Hematopoietic multipotent progenitor cell (in vitro differentiated cells): Measurements from ENCODE around the gene TPCN2.

DNA sequence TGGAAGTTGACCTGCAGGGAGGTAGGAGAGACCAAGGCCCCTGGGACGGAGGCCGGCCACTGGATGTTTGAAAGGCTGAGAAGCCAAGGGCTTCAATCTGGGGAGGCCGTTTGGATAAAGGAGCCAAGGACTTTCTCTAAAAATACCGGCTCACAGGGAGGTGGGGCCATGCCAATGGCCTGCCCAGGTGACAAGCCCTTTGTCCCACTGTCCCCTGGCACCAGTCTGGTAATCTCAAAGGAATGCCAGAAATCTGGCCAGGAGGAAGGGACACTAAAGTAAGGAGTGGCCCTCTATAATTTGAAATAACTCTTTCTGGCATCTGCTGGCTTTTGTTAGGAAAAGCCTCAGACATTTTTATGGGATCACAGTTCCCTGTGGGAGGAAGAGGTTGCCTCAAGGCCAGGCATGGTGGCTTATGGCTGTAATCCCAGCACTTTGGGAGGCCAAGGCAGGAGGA lies 1.8 kb upstream of the CHKA start:
- CAGE, long polyA plus RNA, result no peak

DNA sequence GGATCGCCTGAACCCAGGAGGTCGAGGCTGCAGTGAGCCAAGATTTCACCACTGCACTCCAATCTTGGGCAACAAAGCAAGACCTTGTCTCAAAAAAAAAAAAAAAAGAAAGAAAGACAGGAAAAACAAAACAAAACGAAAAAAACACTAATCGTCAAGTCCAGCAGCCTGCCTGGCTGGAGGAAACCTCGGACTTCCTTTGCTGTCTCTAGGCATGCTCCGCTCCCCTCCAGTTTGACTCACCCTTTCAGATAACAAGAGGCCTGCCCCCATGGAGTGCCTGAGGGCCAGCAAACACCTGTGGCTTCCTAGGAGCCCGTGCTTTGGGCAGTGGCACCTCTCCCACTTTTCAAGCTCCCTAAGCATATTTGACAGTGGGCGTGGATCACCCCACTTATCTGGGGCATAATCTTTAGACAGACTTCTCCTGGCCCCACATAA lies 28.9 kb upstream of the CHKA start:
- CAGE, long polyA plus RNA, result no peak

DNA sequence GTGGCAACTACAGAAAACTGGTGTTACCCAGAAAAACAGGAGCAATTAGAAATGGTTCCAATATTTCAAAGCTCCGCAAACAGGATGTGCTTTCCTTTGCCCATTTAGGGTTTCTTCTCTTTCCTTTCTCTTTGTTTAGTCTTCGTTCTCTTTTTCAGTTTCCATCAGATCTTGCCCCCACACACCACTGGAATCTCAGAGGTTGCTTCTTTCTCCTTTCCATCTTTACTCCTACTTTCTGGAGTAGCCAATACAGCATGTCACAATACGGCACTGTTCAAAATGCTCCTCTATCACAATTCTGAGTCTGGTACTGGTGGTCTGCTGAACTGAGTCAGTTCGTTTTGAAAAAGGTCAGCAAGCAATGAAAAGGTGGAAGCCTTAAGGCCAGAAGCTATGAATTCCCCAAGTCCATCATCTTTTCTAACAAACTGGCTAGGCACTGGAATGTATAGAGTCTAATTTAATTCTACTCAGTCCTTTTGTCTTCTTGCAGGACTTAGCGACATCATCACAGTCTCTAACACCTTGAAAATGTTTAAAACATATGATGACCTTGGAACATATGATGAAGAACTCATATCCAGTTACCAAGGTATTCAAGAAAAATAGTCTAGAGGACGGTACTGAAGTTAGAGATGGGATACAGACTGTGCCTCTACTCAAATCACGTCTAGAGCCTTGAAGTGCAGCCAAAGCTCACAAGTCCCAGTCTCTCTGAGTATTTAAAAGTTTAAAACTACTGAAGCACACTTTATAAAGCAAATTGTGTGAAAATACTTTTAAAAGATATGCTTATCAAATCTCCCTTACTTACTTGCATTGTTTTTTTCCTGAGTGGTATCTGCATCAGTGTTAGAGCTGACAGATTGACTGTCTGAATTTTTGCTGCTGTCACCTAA lies 45.2 kb upstream of the CHKA start:
- CAGE, long polyA plus RNA, result no peak

- CAGE, long polyA plus RNA, result no peak
These were observed 10.6 kb upstream of the C11orf24 start for GRCh38 chr11:68282177-68282902.

GRCh38 chr11:68480625-68481163 lies 20.1 kb downstream of the PPP6R3 start:
- CAGE, long polyA plus RNA, result no peak

DNA sequence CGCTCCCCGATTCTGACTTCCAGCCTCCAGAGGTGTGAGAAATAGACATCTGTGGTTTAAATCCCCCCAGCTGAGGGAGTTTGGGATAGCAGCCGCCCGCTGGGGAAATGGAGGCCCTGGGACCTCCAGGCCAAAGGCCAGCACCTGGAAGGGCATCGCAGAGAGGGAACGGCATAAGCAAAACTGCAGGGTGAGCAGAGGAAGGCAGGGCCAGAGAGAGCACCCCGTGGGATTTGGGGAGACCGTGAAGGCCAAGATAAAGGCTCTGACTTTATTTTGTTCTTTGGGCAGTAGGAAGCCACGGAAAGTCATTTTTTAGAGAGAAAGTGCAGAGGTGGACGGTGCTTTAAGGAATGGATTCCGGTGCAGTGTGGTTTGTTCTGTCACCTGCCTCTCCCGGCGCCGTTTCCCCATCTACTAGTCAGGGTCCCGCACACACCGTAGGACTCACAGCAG lies 23.8 kb upstream of the GAL start:
- CAGE, long polyA plus RNA, result no peak

GRCh38 chr11:68781600-68782298 lies 30.4 kb upstream of the TESMIN start:
- CAGE, long polyA plus RNA, result no peak

- CAGE, long polyA plus RNA, result no peak
These were observed 44.9 kb downstream of the CPT1A start for GRCh38 chr11:68796808-68797318.

- CAGE, long polyA plus RNA, result no peak
These were observed 5.9 kb downstream of the CPT1A start for GRCh38 chr11:68835690-68836334.

GRCh38 chr11:68855091-68856089 lies 13.7 kb upstream of the CPT1A start:
- CAGE, long polyA plus RNA, result no peak

DNA sequence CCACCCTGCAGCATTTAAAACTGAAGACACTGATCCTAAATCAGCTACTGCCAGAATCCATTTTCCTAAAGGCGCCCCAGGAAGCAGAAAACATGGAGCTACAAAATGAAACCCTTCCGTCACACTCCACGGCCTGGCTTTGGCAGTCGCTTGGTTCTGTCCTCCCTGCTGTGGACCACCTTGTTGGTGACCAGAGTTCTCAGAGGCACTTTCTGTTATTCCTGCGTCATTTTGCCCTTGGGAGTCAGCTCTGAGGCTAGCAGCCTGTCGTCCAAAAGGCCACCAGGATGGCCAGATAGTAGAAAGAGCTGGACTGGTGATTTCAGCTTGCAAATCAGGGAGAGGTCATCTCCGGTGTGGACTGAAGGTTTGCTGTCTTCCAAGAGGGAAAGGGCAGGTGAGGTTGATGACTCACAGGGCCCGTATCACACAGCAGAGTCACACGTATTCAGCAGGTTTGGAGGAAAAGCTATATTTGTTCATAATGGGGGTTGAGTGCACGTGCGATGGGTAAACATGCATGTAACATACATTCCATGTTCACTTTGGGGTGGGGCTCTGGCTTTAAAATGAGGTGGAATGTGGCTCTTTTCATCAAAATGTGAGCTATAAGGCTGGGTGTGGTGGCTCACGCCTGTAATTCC lies 25.7 kb downstream of the MRPL21 start:
- CAGE, long polyA plus RNA, result no peak

DNA sequence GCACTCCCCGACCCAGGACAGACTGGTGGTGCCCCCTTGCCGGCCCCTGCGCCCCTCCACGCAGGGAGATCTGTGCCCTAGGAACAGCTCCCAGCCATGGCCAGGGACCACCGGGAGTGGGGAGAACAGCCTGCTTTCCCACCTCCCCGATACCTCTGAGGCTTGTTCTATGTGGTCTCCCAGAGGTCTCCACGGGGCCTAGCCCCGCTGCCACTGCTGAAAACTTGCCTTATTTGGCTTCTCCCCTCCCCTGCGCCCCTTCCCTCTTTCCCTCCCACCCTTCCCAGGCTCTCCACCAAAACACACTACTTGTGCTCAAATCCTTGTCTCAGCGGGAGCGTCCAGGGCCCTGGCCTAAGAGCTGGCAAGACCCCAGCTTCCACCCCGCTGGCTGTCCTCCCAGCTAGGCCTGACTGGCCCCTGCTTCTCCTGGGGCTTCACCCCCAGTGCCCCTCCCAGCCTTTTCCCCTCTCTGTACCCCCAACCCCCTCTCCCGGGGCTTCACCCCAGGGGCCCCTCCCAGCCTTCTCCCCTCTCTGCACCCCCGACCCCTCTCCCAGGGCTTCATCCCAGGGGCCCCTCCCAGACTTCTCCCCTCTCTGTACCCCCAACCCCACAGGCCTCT lies 13.3 kb upstream of the TPCN2 start:
- CAGE, long polyA plus RNA, result no peak

DNA sequence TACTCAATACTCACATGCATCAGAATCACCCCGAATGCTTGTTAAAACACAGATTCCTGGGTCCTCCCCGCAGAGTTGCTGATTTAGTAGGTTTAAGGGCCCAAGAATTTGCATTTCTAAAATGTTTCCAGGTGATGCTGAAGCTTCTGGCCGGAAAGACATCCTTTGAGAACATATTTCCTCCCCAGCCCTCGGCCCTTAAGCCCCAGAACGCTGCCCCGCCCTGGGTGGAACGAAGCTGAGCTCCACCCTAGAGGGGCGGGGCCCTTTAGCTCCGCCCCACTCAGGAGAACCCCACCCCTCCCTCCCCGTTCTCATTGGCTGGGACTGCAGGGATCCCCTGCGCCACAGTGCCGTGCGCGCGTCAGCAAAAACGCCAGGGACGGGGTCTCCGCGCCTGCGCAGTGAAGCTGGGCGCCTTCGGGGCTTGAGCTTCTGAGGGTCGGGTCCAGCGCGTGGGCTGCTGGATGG lies at the start of gene TPCN2:
Gene TPCN2 (plus strand): TSS at position 402 of the 471 bp plus-strand sequence.
- CAGE, long polyA plus RNA, result no peak

DNA sequence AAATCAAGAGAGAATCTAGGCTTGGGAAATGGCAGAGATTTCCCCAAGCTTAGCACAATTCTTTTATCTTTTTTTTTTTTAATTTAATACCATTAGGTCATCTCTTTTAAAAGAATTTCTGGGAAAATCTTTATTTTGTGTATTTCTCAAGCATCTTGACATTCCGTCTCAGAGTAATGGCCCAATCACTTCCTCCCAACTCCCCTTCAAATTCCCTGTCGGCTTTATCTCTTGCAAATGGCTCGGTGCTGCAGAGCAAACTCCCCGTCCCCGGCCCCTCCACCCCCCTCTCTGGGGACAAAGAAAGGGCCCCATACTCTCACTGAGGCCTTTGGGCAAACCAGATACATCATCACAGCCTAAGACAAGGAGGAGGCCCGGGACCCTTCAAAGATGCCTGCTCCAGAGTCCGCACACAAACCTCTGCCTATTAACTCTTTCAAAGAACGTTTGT lies 4.0 kb upstream of the SMIM38 start:
- CAGE, long polyA plus RNA, result no peak

DNA sequence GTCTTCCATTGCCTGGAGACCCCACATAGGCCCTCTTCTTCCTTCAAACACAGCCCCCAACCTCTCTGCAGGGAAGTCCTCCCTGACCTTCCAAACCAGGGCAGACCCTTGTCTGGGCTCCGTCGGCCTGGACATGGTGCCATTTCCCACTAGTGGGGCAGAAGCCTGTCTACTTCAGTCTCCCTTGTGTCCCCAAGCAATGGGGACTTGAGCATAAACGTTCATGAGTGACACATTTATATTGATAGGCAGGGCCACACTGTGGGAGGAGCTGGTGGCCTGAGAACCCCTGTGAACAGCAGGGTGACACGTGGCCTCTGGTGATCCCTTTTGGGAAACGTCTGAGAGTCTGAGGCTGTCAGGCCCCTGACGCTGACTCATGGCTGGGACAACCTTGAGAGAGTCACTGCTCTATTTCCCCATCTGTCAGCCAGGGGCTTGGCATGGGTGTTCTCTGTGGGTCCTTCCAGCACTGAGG lies 54.5 kb downstream of the SMIM38 start:
- CAGE, long polyA plus RNA, result no peak

DNA sequence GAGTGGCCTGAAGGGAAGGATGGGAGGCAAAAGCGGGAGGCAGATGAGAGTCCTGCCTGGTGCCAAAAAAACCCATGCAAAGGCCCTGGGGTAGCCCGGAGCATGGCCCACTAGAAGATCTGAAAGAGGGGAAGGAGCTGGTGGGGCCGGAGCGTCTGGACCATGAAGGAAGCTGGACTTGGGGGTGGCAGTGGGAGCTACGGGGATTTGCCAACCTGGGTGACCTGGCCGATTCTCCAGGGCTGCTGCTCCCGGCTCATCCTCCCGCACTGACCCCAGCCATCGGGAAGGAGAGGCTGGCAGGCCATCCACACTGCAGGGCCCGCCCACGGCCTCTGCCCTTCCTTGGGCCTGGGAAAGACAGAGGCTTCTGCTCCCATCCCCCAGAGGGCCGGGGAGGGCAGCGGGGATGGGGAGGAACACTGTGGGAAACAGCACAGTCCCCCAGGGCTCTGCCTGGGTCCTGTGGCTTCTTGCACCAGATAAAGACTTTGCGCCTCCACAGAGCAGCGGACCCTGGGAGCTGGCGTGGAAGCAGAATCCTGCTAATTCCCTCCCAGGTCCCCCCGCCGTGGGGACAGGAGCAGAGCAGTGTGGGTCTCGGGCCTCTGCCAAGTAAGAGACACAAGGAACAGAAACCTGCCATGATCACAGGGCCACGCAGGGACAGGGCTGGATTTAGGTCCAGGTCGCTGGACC lies 100.4 kb downstream of the MYEOV start:
- CAGE, long polyA plus RNA, result no peak

GRCh38 chr11:69443710-69444588 lies 150.0 kb downstream of the MYEOV start:
- CAGE, long polyA plus RNA, result no peak

- CAGE, long polyA plus RNA, result no peak
These were observed 157.6 kb upstream of the CCND1 start for GRCh38 chr11:69483406-69483765.

DNA sequence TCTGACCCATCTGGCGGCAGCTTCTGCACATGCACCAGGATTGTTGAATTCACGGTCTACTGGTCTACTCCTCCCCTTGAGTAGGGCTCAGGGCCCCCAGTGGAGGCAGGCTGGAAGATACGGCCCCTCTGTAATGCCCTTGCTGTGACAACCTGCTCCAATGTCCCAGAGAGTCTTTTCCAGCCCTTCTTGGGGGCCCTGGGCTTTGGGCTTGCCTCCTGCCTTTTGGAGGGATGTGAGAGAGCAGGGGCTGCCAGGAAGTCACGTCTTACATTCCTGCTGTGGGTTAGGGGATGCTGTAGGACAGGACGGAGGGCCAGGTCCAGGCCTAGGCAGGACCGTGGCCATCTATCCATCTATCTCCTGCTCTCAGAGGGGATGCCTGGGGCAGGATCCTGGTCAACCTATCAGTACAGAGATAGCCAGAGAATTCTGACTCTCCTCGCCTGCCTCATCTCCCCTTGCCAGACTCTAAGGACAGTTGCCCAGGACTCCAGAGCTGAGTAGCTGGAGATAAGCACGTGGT lies 70.9 kb upstream of the CCND1 start:
- CAGE, long polyA plus RNA, result no peak

DNA sequence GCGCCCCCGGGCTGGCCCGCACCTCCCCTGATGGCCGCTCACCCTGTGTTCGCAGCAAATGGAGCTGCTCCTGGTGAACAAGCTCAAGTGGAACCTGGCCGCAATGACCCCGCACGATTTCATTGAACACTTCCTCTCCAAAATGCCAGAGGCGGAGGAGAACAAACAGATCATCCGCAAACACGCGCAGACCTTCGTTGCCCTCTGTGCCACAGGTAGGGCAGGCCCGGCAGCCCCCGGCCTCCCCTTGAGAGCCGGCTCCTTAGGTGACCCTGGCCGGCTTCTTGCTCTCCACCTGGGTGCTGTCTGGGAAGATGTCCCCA lies 2.8 kb downstream of the CCND1 start:
- CAGE, long polyA plus RNA, result no peak